Natural killer cell (primary cell): ENCODE measurements around a stretch of chr17.

- PRO-cap, result no peak
These were observed 33.7 kb upstream of the MED9 start for GRCh38 chr17:17443002-17443678.

- PRO-cap, result no peak
These were observed 30.5 kb downstream of the PEMT start for GRCh38 chr17:17560966-17561405.

DNA sequence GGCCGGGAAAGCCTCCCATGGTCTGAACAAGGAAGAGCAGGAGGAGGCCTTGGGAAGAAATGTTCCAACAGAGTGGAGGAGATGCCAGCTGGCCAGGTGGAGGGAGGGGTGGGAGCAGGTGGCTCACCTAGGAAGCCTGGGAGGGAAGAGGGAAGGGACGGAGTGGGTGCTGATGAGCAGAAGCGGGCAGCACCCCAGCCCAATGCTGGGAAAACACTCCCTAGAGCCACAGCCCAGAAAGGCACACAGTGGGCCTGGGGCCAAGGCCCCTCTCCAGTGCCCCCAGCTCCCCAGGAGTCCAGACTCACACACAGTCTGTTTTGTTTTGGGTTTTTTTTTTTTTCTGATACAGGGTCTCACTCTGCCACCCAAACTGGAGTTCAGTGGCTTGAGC lies 20.1 kb downstream of the PEMT start:
- PRO-cap, result no peak

GRCh38 chr17:17592820-17593398 lies 1.4 kb upstream of the PEMT start:
- PRO-cap, result no peak

- PRO-cap, result no peak
These were observed 41.0 kb upstream of the PEMT start for GRCh38 chr17:17632612-17632863.

DNA sequence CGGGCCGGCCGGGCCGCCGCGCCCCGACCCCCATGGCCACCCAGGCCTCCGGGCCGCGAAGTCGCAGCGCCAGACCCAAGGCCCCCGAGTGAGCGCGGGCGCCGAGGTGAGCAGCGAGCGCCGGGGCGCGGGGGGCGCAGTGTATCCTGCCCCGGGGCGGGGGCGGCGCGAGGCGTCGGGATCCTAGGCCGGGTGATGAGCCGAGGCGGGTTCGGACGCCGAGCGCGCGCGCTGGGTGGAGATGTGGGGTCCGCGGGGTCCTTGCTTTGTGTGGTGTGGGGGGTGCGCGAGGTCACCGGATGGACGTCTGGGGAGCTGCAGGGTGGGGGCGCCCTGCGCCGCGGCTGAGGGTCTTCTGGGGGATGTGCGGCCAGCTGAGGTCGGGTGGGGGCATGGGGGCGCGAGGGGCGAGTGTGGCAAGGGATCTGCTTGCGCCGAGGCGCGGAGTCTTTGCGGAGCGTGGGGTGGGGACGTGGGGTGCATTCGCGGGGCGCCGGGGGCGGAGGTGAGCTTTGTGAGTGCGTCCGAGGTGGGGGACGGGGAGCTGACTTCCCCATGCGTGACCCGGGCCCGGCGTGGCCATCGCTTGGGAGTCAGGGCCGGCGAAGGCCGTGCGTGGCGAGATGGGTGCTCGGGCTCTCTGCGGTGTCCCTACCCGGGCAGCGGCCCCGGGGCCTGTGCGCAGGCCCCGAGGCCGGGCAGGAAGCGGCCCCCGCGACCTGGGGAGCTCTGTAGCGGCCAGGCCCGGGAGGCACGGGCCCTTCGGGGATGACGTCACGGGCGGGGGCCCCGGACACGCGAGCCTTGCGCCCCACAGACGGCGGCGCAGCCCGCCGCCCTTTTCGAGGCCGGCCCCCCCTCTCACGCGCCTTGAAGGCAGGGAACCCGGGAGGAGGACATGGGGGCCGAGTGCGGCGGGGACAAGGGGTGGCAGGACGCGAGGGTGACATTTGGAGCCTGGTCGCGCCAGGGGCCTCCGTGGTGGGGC lies 724 bp downstream of the RAI1 start:
- PRO-cap, result bidirectional peak, plus-strand start at position 777 of the sequence, minus-strand start at position 677 of the sequence

DNA sequence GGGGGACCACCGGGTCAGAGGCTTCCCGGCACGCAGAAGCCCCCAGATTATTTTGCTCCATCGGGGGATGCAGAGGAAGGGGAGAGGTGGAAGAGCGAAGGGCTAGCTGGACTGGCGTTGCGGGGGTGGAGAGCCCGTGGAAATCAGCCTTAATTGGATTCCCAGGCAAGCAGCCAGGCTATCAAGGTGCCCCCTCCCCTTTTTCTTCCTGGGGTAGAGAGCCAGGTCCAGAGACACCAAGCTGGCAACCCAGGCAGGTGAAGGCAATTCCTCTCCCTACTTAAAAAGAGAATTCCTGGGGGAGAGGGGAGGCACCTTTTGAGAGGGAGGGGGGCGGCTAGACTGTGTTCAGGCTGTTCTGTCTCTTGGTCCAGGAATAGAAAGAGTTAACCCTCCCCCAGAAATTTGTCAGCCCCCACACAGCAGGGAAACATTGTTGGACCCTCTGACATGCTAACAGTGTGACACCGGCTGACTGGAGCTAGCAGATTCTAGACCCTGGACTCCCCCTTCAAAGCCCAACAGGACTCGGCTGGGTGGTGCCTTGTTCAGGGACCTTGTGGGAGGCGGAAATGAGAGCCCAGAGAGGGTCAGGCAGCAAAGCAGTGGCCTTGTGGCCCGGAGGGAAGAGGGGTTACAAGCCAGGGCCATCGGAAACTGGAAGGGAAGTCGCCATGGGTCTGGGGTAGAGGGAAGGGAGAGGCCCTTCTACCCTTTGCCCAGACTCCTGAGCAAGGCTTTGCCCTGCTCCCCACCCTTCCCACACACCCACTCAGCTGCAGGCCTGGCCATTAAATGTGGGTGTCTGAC lies 44.5 kb downstream of the RAI1 start:
- PRO-cap, result no peak

- PRO-cap, result no peak
These were observed 72.1 kb downstream of the RAI1 start for GRCh38 chr17:17753248-17753816.

GRCh38 chr17:17774229-17774989 lies 62.4 kb downstream of the SREBF1 start:
- PRO-cap, result no peak

GRCh38 chr17:17778446-17779488 lies 58.0 kb downstream of the SREBF1 start:
- PRO-cap, result no peak

- PRO-cap, result no peak
These were observed 27.3 kb downstream of the SREBF1 start for GRCh38 chr17:17809446-17809862.

GRCh38 chr17:17810775-17811218 lies 26.0 kb downstream of the SREBF1 start:
- PRO-cap, result no peak

GRCh38 chr17:17811833-17812617 lies 24.8 kb downstream of the SREBF1 start:
- PRO-cap, result no peak

- PRO-cap, result bidirectional peak, plus-strand start at chr17:17823845, minus-strand start at chr17:17823604; bidirectional peak, plus-strand start at chr17:17824265, minus-strand start at chr17:17824128
These were observed 13.0 kb downstream of the SREBF1 start for GRCh38 chr17:17823358-17824647.

DNA sequence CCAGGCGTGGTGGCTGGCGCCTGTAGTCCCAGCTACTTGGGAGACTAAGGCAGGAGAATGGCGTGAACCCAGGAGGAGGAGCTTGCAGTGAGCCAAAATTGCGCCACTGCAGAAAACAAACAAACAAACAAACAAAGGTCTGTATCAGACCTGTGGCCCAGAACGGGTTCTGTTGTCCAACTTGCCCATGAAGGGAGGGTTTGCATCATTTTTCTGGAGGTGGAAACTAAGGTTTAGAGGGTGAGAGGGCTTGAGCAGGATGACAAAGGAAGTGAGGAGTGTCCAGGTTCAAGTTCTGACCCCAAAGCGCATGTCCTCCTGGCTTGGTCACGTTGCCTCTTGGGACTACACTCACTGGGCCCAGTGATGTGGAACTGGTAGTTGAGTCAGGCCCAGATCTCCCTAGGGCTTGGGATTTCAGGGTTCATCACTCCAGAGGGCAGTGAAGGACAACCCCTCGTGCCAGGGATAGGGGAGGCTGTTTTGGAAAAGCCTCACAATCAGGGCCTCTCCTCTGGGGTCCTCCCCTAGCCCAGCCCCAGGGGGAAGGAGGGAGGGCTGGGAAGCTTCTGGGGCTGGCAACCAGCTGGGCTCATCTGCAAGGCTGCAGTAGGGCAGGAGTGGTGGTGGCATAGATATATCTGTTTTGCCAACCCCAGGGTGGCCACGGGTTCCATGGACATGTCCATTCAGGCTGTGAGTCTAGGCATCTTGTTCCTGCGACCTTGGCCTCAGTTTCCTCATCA lies 1.7 kb downstream of the SREBF1 start:
- PRO-cap, result no peak

DNA sequence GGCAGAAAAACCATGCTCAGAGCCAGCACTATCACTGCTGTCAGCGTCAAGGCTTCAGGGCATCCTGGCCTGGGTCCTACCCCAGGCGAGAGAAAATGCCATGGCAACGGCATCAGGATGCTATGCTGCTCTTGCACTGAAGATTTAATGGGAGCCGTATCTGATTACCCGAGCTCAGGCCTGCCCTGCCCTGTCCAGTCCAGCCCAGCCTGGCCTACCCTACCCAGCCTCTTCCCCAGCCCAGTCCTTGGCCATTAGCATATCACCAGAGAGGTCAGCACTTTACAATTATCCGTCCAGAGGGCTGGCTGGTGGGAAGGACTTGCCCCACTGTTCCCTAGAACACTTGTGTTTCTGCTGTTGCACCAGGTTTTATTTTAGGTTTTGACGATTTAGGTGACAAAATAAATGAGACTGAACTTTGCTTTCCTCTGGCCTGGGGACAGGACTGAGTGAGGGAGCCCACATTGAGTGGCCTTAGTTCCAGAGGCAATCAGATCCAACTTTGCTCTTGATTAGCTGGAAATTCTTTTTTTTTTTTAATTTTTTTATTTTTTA lies 61.0 kb downstream of the TOM1L2 start:
- PRO-cap, result no peak

DNA sequence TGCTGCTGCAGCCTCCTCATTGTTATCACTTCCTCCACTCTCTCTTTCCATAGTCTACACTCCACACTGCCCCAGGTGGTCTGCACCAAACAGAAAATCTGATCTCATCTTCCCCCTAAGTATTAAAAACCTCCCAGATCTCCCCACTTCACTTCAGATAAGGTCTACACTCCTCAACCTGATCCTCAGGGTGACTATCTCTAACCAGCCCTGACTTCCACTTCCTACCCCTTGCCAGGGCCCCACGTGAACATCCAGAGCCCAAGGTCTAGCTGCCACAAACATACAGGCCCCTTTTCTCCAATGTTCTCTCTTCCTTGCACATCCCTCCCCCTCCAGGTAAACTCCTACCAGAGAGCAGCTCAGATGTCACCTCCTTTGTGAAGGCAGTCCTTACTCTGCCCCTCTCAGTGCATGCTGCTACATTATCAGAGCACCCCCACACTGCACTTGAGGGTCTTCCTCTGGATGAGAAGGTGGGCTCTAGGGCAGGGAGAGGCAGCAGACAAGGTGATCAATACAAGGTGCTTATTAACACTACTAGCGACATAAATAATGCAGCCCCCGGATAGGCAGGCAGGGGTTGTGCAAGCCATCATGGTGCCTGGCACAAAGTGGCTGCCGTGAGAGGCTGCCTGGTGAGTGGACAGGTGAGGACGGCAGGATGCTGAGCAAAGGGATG lies 28.5 kb downstream of the TOM1L2 start:
- PRO-cap, result no peak

DNA sequence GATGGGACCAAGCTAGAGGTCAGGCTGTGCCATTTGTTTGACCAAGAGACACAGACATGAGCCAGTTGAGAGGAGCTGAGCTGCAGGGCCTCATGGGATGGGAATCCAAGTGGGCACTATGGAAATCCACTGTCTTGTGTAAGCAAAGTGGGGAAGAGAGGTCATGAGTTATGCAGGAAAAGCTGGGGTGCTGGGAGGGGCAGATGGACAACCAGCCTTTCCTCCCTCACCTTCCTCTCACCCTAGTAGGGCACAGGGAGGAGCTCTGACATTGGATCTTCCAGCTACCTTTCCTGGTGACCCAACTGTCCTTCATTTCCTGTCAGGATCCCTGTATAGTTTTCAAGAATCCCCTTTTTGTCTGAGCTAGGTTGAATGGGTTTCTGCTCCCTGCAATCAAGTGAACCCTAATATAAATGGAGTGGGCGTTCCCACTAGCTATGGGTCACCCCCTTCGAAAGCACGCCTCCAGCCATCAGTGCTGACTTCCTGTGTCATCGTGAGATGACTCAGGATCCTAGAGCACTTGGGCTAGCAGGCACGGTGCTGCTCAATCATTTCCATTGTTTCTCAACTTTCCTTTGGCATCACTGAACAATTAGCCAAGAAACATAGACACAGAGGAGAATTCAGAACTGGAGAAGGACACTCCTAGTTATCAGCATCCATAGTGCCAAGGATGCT lies 13.5 kb downstream of the ATPAF2 start:
- PRO-cap, result unidirectional peak, plus-strand start at position 503 of the sequence

GRCh38 chr17:18094015-18094563 lies 6.3 kb downstream of the DRG2 start:
- PRO-cap, result no peak

DNA sequence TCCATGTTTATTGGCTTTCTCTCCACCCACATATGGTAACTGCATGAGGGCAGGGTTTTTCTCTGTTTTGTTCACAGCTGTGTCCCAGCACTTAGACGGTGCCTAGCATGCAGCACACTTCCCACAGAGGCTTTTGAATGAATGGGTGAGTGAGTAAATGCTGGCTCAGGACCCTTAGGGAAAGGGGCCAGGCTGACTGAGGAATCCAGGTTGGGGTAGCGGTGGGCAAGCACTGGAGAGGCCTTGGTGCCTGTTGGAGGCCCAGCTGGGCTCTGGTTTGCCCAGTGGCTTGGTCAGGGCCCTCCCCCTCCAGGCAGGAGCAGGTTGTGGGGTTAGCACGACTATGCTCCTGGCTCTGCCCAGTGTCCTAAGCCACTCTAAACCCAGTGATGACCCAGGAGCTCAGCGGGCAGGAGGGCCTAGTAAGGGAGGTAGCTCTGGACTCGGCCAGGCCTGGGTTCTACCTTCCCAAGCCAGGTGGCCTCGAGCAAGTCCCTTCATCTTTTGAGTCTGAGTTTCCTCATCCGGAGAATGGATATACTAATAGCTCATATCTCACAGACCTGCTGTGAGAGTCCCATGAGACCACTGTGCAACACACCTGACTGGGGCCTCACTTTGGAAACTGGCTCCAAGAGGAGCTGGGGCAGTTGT lies 7.5 kb downstream of the MYO15A start:
- PRO-cap, result no peak